M059J (cell line): ENCODE data around the genes P2RY8 and ASMT.

DNA sequence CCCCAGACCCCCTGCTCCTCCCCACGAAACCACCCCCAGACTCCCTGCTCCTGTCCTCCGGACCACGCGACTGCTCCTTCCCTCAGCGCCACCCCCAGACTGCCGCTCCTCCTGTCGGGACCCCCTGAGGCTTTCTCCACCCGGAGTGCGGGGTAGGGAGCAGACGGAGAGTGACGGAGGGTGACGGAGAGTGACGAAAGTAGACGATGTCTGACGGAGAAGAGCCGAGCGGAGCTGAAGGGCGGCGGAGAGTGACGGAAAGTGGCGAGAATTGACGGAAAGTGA lies 267.3 kb upstream of the PLCXD1 start:
- RAMPAGE, long total RNA = no peak

- RAMPAGE, long total RNA = no peak
Observed at GRCh38 chrX:267672-268327, 13.4 kb upstream of the PLCXD1 start.

GRCh38 chrX:282915-283921 lies 2.0 kb downstream of the PLCXD1 start:
- RAMPAGE, long total RNA = no peak

- RAMPAGE, long total RNA = no peak
Observed at GRCh38 chrX:973106-973427, 239.4 kb downstream of the CRLF2 start.

DNA sequence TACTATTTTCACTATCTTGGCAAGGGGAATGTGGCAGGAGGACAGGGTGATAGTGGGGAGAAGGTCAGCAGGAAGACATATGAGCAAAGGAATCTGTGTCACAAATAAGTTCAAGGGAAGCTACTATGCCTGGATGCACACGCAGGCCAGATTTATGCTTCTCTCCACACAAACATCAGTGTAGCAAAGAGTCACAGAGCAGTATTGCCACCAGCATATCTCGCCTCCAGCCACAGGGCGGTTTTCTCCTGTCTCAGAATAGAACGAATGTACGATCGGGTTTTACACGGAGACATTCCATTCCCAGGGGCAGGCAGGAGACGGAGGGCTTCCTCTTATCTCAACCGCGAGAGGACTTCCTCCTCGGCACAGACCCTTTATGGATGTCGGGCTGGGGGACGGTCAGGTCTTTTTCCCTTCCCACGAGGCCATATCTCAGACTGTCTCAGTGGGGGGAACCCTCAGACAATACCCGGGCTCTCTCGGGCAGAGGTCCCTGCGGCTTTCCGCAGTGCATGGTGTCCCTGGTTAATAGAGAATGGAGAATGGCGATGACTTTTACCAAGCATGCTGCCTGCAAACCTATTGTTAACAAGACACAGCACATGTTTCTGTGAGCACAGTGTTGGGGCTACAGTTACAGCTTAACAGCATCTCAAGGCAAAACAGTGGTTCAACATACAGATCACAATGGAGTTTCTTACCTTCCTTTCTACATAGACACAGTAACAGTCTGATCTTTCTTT lies 24.0 kb downstream of the CSF2RA start:
- RAMPAGE, long total RNA = no peak

GRCh38 chrX:1487257-1487642 lies 34.5 kb upstream of the ASMTL start:
- RAMPAGE, long total RNA = no peak

GRCh38 chrX:1536596-1537421 lies at the start of gene P2RY8:
Gene P2RY8 (minus strand): TSS chrX:1537185.
- RAMPAGE, long total RNA = no peak

- RAMPAGE, long total RNA = no peak
Observed at GRCh38 chrX:1600332-1600977, 9.1 kb downstream of the AKAP17A start.

DNA sequence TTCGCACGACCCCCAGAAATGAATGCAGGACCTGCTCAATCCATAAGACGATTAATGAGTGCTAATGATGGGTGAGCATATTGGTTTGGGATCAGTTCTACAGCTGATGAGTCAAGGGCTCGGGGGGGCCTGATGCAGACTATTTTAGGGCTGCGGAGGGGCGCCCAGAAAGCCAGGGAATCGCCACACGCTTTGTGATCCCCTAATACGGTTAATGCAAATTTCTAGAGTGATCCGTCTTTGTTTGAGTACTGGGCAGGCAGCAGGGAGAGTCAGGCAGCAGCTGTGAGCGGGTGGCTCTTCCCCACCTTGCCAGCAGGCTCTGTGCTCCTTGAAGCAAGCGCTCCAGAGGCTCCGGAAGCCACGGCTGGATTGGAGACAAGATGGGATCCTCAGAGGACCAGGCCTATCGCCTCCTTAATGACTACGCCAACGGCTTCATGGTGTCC lies at the start of gene ASMT:
Gene ASMT, plus strand, starts transcription at position 243 of the 449 bp plus-strand sequence.
- RAMPAGE, long total RNA = no peak

DNA sequence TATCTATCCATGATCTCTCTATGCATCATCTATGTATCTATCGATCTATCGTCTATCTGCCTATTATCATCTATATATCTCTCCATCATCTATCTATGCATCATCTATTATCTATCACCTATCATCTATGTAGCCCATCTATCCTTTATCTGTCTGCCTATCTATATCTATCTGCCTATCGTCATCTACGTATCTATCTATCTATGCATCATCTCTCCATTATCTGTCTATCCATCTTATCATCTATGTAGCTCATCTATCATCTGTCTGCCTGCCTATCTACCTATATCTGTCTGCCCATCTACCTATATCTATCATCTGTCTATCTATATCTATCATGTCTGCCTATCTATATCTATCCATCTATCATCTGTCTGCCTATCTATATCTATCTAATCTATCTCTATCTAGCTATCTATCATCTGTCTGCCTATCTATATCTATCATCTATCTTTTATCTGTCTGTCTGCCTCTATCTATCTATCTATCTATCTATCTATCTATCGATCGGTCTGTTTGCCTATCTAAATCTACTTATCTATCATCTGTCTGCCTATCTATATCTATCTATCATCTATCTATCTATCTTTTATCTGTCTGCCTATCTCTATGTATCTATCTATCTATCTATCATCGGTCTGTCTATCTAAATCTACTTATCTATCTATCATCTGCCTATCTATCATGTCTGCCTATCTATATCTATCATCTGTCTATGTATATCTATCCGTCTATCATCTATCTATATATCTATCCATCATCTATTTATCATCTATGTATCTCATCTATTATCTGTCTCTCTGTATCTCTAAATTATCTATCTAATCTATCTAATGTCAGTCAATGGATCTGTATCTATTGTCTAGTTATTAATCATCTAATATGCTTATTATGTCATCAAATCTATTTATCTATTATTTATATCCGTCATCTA lies 320.3 kb downstream of the DHRSX start:
- RAMPAGE, long total RNA = no peak

GRCh38 chrX:2321377-2321875 lies 179.3 kb downstream of the DHRSX start:
- RAMPAGE, long total RNA = no peak

GRCh38 chrX:2382575-2383928 lies 117.7 kb downstream of the DHRSX start:
- RAMPAGE, long total RNA = no peak

DNA sequence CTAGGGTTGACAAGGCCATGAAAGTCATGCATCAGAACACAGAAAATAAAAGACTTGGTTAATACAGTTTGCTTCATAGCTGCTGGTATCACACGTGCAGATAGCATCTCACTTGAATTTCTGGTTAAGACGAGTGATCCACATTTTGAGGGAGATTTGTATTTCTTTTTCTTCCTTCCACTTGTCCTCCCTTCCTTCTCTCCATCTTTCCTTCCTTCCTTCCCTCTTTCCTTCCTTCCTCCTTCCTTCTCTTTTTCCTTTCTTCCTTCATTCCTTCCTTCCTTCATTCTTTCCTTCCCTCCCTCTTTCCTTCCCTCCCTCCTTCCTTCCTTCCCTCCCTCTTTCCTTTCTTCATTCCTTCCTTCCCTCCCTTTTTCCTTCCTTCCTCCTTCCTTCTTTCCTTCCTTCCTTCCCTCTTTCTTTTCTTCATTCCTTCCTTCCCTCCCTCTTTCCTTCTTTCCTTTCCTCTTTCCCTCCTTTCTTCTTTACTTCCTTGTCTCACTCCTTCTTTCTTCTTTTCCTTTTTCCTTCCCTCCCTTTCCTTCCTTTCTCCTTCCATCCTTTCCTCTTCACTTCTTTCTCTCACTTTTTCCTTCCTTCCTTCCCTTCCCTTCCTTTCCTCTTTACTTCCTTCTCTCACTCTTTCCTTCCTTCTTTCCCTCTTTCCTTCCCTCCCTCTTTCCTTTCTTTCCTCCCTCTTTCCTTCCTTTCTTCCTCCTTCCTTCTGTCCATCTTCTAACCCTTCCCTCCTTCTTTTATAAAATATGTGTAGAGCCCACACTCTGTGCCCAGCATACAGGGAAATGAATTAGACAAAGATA lies 74.4 kb downstream of the DHRSX start:
- RAMPAGE, long total RNA = no peak

DNA sequence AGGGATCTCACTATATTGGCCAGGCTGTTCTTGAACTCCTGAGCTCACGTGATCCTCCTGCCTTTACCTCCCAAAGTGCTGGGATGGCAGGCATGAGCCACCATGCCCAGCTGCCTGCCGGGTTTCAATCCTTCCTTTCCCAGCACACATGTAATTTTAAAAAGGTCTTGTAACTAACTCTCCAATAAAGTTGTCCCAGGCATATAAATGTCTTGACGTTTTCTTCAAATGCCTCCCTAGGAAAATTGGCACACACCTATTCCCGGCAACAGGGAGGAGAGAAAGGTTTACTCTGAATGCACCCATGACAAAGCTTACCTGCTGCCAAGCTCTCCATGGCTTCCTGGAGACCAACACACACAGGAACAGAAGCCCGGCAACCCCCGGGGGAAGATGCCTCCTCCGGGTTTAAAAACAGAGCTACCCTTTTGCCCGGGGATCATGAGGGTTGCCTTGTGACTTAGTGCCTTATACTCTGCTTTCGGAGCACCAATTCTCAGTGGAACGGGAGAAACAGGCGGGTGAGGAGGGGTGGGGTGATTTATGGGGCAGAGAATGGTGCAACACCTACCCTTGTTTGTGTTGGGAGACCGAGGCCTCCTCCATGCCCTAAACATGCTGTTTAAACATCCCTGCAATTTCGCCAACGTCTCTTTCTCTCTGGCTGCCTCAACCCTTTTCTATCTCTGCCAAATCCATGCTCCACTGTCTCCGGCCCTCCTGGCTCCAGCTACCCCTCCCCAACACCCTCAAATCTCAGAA lies 4.9 kb upstream of the GYG2 start:
- RAMPAGE, long total RNA = no peak

DNA sequence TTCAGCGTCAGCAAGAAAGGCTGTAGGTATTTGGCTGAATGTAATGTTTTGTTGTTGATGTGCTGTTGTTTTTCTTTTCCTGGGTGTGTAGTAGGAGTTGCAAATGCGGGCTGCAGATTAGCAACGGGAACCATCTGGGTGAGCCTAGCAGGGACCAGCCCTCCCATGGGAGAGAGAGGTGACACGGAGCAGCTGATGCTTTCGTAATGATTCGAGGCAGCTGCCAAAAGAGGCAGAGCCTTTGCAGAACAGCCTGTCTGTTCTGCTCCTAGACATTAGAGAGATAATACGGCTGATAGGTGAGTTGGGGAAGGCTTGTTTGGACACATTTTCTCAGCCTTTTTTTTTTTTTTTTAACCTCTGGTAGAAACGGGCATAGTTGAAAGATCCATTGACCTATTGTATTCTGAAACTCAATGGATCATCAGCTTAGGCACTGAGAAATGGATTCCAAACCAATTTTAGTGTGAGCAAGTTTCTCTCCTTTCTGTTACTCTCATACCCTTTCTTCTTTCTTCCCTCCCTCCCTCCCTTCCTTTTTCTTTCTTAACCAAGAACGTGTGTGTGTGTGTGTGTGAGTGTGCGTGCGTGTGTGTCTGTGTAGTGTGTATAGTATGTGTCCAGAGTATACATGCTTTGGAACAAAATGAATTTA lies 25.4 kb downstream of the ARSF start:
- RAMPAGE, long total RNA = no peak

DNA sequence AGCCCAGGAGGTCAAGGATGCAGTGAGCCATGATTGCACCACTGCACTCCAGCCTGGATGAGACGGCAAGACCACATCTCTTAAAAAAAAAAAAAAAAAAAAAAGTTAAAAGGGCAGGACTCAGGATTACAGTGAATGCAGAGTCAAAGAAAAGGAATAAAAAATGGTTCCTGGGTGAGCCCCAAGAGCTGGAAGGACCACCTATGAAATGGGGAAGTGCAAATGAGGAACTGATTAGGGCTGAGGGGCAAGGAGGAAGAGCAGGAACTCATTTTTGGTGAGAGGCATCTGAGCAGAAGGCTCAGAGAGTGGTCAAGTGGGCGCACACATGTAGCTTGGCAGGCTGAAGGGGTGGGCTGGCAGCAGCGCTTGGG lies 49.9 kb downstream of the PRKX start:
- RAMPAGE, long total RNA = no peak

DNA sequence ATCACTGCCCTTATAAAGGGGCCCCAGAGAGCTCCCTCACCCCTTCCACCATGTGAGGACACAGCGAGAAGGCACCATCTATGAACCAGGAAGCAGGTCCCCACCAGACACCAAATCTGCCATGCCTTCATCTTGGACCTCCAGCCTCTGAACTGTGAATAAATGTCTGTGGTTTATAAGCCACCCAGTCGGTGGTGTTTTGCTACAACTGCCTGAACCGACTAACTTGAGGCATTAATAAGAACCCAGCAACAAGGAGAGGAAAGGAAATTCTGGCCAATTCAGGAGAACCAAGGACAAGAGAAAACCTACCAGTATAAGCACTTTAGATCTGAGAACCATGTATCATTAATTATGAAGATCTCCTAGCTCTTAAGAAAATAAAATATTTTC lies 5.3 kb downstream of the PRKX start:
- RAMPAGE, long total RNA = no peak

DNA sequence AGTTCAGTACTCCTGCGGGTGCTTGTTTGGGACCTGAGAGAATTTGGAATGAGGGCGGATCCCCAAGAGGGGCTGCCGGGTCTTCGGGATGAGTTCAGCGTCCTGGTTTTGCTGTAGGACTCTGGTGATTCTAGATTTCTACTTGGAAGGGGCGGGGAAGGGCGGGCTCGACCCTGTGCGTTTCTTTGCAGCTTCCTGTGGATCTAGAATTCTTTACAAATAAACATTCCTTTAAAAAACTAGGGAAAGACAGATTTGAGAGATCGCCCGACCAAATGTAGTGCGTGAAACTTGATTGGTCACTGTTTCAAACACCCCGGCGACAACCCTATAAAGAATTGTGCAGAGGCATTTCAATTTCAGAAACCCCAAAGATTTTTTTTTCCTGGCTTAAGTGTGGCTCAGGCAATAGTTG lies 777 bp upstream of the PRKX start:
- RAMPAGE, long total RNA = no peak

GRCh38 chrX:7083976-7084605 lies 63.4 kb upstream of the STS start:
- RAMPAGE, long total RNA = no peak

DNA sequence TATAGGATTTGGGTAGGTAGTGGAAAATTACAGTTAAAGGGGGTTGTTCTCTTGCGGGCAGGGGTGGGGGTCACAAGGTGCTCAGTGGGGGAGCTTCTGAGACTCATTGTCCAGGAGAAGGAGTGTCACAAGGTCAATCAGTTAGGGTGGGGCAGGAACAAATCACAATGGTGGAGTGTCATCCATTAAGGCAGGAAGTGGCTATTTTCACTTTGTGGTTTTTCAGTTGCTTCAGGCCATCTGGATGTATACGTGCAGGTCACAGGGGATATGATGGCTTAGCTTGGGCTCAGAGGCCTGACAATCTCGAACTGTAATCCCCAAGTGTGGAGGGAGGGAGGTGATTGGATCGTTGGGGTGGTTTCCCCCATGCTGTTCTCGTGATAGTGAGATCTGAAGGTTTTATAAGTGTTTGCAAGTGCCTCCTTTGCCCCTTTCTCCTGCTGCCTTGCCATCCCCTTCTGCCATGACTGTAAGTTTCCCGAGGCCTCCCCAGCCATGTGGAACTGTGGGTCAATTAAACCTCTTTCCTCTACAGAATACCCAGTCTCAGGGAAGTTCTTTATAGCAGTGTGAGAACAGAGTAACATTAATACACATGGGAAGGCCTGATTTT lies 36.7 kb upstream of the STS start:
- RAMPAGE, long total RNA = no peak